Sciatic nerve (tissue), 1 donor: ENCODE data around the gene GPR12.

DNA sequence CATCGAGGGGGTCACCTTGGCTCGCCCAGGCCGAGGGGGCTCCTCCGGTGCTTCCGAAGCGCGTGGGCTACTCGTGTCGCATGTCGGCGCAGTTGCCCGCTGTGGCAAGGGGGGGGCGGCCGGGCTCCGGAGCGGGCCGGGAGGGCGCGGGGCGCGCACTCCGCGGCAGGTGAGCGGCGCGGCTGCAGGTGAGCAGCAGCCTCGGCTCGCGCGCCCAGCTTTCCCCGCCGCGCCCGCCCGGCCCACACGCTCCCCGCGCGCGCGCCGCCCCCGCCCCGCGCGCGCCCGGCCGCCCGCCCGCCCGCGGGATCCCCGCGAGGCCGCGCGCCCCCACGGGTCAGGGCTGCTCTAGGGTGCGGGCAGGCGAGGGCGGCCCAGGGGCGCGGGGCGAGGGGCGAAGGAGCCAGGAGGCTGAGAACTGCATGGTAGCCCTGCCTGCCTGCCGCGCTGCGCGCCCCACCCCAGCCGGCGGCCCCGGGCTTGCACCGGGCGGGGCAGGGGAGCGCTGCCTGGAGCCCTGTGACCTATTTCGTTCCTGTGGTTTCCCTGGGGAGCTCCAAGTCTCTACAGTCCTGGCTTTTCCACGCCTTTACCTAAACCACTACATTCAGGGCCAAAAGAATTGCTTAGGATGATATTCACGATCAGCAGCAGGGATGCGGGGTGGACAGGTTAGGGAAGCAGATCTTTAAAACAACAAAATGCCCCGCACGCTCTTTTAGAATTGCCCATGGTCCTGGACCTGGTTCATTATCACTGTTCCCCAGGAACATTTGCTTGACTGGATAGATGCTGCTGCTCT, at the start of gene GPR12:
TSS of gene GPR12 (minus strand) at position 223 of the 802 bp plus-strand sequence.
- PRO-cap = no peak

GRCh38 chr13:26785284-26785719, 24.7 kb upstream of the GPR12 start:
- PRO-cap = no peak

DNA sequence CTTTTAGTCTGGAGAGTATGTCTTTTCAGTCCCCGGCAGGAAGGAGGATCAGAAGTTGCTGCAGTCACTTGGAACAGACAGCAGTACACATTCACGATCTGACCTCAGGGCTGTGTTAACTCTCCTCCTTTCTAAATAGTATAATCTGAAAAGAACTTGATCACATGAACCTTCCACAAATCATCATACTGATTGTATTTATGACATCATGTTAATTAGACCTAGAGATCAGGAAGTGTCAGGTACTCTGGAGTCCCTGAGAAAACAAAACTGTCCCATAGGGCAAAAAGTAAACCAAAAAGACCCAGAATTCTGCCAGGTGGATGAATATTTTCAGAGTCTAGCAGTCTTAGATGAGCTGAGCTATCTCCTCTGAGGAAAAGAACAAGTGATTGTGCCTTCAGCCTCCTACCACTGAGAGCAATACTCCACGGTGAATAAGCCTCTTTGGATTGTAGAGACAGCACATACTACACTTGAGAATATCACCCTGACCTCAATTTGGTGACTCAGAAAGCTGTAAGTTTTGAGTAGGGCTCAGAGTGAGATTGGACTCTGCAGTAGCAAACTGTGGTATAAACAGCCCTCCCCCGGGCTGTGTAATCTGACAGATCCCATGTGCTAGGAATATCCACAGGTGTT, 181.0 kb upstream of the GPR12 start:
- PRO-cap = no peak

- PRO-cap = no peak
Measured at GRCh38 chr13:27018645-27019123, 152.9 kb downstream of the USP12 start.

DNA sequence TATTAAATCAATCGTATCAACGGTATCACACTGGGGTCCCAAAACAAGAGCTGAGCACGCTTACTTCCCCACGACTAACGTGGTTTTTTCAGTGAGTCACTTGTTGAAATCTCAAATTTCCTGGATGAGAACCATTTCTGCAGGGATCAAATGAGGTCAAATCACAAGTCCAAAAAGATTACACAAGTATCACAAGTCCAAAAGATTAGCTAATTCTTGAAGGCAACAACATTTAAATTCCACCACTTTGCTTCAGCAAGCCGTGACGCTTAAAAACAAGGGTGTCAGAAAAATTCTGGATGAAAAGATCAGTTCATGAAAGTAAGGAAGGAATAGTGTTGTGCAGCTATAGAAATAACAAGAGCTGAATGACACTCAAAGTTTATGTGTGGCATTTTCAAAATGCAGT, 40.9 kb downstream of the USP12 start:
- PRO-cap = no peak

DNA sequence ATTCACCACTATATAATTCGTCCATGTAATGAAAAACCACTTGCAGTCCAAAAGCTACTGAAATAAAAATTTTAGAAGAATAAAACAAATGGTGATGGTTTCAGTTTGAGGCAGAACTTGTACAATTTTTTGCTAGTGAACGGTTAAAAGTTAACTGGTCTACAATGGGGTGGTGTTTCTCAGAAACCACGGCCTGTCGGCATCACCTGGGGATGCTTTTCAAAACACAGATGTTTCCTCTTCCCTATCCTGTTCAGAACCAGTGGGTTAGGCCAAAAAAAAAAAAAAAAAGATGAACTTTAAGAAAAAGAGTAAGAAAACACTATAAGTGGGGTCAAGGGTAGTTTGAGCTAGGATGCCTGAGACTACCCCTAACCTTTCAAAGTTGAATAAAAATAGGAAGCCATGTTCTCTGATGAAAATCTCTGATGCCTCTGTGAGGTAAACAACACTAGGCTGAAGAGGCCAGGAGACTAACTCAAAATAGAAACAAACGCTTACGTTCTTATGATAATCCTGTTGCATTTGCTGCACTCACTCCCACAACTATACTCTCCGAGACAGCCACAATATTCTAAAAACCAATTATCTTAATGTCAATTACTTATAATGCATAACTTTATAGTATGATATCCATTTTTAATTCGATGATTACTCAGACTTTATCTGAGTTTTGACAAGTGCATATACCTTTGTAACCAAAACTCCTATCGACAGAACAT, 3.3 kb downstream of the MTIF3 start:
- PRO-cap = no peak

DNA sequence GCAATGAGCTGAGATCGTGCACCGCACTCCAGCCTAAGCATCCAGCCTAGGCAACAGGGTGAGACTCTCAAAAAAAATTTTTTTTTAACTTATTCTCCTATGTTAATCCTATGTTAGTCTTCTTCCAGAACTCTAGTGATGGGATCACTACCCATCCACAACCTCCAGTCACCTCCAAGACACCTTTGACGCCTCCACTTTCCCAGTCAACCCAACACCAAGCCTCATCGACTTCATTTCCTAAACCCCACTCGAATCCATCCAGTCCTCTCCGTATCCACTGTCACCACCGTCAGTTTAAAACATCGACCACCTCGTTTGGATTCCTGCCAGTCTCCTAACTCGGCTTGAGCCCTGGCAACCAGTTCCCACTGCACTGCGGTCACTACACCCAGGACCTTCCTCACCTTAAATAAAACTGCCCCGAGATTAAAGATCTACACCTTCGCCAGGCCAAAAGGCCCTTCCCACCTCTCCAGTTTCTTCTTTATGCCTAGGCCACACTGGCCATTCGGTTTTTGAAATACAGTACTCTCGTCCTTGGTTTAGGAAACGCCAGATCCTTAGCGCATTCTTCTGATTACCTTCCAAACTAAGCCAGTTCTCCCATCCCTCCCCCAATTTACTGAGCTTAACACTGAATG, 1.3 kb downstream of the MTIF3 start:
- PRO-cap = no peak

GRCh38 chr13:27549169-27549658, 71.1 kb downstream of the LNX2 start:
- PRO-cap = no peak

- PRO-cap = no peak
Measured at GRCh38 chr13:27561377-27562124, 58.8 kb downstream of the LNX2 start.

DNA sequence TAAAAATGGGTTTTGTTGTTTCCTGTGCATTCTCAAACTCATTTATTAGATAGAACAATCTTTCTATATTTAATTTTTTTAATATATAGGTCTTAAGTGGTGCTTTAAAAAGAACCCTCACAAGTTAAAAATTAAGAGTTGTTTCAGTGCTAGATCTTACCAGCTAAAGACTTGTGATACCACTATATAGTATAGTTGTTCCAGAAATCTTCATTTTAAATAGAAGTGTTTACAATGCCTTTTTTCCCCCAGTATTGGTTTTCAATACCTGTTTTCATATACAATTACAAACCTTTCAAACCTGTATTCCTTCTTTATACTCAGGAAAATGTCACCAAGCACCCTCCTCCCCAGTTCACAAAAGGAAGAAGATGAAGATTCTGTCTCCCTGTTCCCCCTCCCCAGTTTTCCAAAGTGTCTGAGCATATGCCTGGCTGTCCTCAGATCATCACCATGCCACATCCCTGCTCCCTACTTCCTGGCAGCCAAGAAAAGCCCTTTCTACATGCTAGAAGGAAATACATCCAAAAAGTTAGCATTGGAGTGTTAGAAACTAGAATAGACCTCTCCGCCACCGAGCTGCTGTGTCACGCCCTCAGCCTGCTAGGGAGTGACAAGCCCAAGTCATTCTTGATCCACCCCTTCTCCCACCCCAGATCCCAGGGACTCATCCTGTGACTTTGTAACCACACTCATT, 45.0 kb downstream of the POLR1D start:
- PRO-cap = no peak

GRCh38 chr13:27853172-27853648, 60.9 kb downstream of the GSX1 start:
- PRO-cap = no peak

DNA sequence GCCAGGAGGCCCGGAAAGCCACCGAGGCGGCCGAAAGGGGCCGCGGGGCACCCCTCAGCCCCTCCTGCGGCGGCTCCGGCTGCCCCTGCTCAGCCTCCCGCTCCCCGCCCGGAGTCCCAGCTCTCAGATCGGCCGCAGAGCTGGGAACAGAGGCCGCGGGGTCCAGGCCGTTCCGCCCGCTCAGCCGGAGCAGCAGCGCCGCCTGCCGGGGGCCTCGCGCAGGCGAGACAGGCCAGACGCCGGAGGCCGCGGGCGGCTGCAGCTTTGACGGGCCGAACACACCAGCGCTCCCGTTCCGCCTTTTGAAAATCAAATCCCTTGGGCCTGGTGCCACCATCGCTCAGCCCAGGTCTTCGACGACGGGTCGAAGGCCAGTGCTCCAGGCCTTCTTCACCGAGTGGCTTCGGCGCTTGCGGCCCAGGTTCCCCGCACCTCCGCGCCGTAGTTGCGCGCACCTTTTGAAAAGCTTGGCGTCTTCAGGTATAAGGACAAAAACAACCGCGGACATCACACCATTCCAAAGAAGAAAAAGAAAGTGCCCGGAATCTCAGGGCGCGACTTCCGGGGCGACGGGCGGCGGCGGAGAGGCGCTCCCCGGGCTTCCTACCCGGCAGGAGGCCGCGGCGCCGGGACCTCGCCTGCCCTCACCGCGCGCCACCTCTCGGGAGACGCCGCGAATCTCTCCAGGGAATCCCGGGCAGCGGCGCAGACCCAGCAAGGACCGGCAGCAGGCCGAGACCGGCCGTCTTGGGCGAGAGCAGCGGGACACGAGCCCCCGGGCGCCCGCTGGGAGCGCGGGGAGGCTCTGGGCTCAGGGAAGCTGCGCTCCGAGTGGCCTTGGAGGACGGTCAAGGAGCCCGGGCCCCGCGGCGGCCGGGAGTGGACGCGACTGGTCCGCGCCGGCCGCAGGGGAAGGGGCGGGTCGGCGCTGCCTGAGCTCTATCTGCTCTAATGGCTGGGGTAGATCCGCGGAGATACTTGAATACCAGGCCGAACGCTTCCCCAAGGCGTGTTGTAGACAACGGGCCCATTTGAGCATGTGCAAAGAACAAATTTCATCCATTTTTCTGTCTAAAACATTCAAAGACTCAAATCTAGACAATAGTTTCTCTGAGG, 14.9 kb downstream of the CDX2 start:
- PRO-cap = bidirectional peak, plus-strand start at position 312 of the sequence, minus-strand start at position 116 of the sequence

DNA sequence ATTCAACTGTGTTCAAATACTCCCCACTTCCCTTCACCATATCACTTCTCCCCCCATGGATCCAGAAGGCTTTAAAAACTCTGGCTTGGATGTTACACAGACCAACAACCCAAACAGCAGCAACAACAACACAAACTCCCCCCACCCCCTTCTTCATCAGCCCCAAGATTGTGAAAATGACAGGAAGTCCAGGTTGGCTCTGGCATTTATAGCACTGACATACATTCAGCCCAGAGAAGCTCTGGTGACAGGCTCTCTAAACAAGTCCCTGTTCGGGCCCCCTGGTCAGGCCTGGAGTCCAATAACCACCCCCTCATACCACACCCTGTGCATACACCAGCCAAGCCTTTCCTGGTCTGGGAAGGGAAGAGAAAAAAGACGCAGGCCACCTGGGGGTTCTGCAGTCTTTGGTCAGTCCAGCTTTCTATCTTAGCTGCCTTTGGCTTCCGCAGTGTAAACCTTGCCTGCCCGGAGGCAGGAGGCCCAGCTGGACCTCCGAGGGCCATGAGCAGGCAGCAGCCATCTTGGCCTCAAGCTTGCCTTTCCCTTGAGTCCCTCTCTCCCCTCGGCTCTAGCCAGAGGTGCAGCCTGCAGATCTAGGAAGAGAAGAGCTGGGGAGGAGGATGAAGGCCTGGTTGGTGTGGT, 6.8 kb downstream of the CDX2 start:
- PRO-cap = no peak

- PRO-cap = no peak
Measured at GRCh38 chr13:27965338-27966771, 3.3 kb downstream of the CDX2 start.

DNA sequence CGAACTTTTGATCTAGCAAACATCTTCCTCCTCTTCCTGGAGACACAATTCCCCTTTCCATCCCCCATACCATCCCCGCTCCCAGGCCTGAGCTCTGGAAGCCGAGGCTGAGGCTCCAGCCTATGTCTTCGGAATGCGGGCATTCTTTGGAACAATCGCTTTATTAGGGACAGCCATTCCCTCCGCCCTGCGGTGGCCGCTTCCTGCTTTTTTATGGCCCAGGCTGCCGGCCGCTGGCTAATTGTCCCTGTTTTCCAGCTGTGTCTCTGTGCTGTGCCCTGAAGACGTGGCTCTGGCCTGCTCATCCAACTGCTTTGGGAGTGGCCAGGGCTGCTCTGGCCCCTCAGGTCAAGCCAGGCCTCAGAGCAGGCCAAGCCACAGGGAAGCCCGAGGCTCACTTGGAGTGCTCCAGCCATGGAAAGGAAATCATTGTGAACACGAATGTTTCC, 2.1 kb upstream of the CDX2 start:
- PRO-cap = no peak

DNA sequence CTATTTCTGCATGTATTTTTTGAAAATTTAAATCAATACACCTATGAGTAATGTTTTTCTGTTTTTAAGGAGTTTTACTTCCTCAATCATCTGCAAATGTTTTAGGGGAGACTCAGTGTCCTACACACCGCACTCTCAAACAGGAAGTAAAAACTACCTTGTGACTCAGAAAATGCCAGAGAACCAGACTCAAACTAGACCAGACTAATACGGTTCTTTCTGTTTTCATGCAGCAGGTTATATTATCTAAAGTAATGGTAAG, 52.6 kb downstream of the FLT3 start:
- PRO-cap = no peak

- PRO-cap = no peak
Measured at GRCh38 chr13:28183205-28183678, 44.9 kb downstream of the PAN3 start.

DNA sequence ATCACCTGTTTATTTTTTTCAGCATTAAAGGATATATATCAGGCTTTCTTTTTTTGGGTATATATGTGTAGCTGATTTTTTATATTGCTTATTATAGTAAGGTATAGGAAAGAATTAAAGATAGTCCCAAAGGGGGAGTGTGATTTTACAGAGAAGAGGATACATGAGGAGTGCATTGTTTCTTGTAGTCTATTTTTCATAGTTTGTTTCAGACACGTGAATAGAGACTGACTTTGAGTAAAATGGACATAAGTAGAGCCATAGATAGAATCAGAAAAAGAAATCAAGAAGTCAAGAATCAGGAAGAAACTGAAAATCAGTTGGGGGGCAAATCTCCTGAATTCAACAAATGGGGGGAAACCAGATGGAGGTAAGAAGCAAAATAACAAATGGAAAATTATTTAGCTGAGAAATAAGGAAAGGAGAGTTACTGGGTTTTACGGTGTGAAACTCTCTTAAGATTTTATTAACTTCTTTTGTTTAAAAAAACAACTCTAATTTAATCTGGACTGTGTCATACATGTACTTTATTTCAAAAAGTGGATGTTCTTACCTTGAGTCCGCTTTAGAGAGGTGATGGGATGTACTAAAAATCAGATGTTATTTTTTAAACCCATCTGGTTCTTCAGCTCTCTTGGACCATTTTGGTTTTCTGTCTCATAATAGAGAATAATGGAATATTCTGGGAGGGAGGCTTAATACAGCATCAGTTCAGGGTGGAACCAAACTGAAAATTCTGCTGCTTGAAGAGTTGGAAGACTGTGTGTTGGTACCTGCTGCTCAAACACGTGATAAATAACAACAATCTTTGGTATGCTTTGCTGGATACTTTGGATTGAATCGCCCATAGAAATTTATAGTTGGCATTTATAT, 136.6 kb downstream of the PAN3 start:
- PRO-cap = no peak

DNA sequence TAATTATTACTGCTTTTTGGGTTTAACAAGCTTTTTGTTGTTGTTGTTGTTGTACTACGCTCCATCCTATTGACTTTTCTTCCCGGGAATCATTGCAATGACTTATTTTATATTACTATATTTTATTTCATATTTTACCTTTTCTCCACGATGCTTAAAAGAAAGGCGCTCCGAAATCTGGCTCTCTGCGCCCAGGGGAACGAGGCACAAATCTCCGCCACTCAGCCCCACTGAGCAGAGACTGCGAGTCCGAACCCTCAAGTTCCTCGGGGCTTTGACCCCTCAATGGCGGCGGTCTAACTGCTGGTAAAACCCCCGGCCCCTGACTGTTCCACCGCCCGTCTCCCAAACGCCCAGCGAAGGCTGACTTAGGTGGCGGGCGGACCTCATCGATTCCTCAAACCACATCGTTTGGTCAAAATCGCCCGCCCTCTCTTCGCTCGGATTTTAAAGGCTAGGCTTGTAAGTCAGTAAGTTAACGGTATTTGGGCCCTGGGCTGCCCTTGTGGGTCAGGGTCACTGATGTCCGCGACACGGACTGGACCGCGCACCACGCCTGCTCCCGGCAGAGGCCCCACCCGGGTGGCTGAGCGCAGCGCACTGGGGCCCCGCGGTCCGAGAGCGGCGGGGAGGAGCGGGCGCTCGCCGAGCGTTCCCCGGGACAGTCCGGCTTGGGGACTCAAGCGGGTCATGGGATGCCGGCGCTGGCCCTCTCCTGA, 1.3 kb downstream of the FLT1 start:
- PRO-cap = bidirectional peak, plus-strand start at position 611 of the sequence, minus-strand start at position 362 of the sequence

DNA sequence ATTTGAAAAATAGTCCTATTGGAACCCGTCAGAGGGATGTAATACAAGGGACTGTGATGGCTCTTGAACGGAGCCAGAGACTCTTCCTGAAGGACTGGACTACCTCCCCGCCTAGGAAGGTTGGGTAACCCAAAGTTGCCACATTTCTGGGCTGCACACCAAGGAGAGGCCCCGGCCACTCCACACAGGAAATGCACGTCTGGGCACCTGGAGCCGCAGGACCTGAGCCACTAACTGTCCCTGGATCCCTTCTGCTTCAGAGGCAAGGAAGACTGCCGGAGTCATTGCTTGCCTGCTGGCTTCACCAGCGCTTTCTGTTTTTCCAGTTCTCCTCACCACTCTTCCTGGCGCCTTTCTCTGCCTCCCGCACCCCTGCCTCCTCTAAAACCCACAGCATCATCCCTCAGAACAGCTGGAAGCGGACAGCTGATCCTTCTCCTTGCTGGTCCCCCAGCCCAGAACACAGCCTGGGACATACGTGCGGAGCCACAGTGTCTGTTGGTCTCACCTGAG, 1.3 kb upstream of the FLT1 start:
- PRO-cap = no peak